ENCODE results near the genes LILRB2, LILRA4 and LENG9.

DNA sequence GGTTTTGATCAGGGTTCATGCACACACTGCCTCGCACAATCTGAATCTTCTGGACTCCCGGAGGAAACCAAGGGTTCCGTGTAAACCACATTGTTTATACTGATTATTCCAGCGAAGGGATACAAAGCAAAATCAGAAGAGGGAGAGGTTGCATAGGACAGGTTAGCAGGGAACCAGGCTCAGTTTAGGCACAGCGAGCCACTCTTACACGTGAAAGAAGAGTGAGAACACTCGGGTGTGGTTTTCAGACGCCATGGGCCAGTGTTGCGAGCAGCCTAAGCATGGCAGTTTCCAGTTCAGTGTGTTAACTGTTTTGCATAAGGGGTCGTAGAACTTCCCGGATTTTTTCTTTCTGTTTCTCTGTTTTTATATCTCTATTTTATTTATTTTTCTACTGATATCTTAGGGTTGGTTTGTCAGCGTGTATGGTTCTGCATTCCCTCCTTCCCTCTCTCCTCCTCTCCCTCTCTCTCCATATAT is 28.6 kb downstream of the ZNF331 start:
- PRO-cap, 5 experiments, result no peak in any of the 5 experiments
- RAMPAGE, long total RNA, 2 experiments, result no peak in any of the 2 experiments
- RRBS, result no CpG with 5 or more reads among the region's 12 CpGs

- PRO-cap, 5 experiments, result no peak in any of the 5 experiments
- RAMPAGE, long total RNA, 2 experiments, result no peak in any of the 2 experiments
- RRBS, result no CpG with 5 or more reads among the region's 10 CpGs
These were observed 40.1 kb downstream of the ZNF331 start for GRCh38 chr19:53578043-53578523.

GRCh38 chr19:53786793-53787077 is 37.4 kb downstream of the NLRP12 start:
- PRO-cap, 5 experiments, result no peak in any of the 5 experiments
- RAMPAGE, long total RNA, 2 experiments, result no peak in any of the 2 experiments
- RRBS, result no CpG with 5 or more reads among the region's 3 CpGs

DNA sequence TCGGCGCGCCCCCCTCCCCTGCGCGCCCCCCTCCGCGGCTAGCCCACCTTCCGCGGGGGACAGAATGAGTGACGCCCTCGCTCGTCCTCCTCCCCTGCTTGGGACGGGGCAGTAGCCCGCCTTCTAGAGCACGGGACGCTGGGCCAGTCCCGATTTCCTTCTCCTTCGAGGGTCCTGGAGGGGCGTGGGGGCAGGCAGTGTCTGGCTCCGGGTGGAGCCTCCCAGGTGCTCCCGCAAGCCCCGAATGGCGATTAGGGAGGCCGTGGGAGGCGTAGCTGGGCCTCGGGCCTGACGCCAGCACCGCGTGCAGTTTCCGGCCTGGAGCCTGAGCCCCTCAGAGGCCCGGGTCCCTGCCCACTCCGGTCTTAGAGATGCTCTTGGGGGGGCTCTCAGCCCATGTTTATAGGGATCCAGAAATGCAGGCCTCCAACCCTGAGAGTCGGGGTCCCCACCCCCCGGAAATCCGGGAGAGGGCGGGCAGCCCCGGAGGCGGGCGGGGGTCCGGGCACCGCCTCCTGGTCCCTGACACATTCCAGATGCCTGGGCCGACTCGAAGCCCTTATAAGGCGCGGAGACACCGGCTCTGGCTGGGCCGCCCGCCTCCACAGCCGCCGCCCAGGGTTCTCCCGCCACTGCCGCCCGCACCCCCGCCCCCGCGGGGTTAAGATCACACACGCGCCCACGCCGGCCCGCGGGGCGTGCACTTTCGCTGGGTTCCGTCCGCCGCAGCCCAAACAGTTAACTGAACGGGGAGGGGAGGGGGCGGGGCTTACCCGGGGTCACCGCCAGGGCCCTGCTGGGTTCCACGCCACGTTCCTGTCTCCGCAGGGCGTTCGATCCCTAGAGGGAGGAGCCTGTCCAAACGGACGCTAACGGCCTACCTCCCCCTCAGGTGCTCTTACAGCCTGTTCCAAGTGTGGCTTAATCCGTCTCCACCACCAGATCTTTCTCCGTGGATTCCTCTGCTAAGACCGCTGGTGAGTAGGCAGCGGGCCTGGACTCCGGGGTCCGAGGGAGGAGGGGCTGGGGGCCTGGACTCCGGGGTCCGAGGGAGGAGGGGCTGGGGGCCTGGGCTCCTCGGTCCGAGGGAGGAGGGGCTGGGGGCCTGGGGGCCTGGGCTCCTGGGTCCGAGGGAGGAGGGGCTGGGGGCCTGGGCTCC is 1.6 kb downstream of the MYADM start:
- PRO-cap, 5 experiments, result peak in 5 of 5 experiments; most common plus-strand start position 827 of the sequence (in 3); most common minus-strand start position 246 of the sequence (in 3)
- RAMPAGE, long total RNA, 2 experiments, result start-site peak on the plus strand in 2 of 2 experiments, centred at positions 810 to 887 of the sequence, 16 to 92 reads per replicate
- RRBS, result 2% methylated on average over 33 of the region's 90 CpGs

GRCh38 chr19:53908475-53908875 is 603 bp upstream of the CACNG7 start:
- PRO-cap, 5 experiments, result no peak in any of the 5 experiments
- RAMPAGE, long total RNA, 2 experiments, result no peak in any of the 2 experiments
- RRBS, result 6% methylated on average over 10 of the region's 28 CpGs

DNA sequence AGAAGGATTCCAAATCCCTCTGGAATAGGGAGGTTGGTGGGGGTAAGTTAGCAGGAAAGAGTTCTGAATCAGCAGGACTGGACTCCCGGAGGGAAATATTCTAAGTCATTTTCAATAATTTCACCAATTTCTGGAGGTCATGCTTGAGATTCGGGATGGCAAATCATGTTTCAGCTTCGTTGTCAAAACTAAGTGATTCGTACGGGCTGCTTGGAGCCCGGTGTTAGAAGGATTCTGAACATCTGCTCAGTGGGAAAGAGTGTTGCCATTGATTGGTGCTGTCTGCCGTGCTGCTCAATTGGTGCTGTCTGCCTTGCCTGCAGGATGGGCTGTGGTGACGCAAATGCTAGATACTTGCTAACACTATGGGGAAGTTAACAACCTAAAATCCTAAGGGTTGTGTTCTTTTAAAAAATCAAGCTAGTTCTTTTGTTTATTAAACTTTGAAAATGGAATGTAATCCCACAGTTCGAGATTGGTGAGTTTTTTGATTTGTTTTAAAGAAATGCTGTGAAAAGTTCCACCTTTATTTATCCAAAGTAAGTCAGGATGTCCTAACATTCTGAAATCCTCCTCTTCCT is 17.3 kb upstream of the CACNG8 start:
- PRO-cap, 5 experiments, result no peak in any of the 5 experiments
- RAMPAGE, long total RNA, 2 experiments, result no peak in any of the 2 experiments
- RRBS, result no CpG with 5 or more reads among the region's 9 CpGs

DNA sequence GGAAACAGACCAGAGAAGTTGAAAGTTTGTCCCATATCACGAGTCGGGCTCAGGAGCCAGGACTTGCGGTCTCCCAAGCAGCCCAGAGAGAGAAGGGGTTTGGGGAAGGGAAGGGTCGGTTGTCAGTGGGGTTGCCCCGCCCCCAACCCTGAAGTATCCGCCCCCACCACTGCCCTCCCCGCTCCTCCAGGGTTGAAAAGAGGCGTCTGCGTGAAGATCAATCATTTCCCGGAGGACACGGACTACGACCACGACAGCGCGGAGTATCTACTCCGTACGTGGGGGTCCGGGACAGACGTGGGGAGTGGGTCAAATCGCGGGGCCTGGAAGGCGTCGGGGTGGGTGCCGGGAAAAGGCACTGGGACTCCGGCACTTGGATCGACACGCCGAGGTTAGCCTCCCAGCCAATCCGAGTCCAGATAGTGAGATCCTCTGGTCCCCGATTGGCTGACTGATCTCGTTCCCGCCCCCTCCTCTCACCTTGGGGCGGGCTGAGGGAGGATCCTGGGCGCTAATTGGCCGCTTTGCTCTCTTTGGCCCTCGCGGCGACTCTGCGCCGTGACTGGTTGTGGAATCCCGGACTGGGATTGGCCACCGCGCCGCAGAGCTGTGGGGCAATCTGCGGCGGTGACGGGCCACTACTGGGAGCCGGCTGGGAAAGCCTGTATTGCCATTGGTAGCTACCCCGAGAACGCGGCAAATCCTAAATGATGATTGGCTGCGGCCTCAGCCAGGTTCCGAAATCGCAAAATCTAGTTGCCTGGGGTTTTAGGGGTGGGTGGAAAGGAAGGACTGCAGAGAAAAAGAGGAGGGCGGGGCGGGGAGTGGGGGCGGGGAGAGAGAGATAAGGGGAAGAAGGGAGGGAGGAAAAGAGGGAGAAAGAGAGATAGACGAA is 13.2 kb upstream of the CACNG6 start:
- PRO-cap, 5 experiments, result peak in 1 of 5 experiments; most common plus-strand start position 225 of the sequence (in 1)
- RAMPAGE, long total RNA, 2 experiments, result no peak in any of the 2 experiments
- RRBS, result 16% methylated on average over 23 of the region's 58 CpGs

DNA sequence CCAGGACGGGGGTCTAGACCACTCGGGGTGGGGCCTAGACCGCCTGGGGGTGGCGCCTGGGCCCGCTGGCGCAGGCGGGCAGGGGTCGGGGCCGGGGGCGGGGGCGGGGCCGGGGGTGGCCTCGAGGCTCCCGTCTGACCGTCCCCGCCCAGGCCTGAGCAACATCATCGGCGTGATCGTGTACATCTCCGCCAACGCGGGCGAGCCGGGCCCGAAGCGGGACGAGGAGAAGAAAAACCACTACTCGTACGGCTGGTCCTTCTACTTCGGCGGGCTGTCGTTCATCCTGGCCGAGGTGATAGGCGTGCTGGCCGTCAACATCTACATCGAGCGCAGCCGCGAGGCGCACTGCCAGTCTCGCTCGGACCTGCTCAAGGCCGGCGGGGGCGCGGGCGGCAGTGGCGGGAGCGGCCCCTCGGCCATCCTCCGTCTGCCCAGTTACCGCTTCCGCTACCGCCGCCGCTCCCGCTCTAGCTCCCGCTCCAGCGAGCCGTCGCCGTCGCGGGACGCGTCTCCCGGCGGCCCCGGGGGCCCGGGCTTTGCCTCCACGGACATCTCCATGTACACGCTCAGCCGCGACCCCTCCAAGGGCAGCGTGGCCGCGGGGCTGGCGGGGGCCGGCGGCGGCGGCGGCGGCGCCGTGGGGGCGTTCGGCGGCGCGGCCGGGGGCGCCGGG is 9.4 kb upstream of the CACNG6 start:
- PRO-cap, 5 experiments, result no peak in any of the 5 experiments
- RAMPAGE, long total RNA, 2 experiments, result no peak in any of the 2 experiments
- RRBS, result 8% methylated on average over 32 of the region's 94 CpGs

DNA sequence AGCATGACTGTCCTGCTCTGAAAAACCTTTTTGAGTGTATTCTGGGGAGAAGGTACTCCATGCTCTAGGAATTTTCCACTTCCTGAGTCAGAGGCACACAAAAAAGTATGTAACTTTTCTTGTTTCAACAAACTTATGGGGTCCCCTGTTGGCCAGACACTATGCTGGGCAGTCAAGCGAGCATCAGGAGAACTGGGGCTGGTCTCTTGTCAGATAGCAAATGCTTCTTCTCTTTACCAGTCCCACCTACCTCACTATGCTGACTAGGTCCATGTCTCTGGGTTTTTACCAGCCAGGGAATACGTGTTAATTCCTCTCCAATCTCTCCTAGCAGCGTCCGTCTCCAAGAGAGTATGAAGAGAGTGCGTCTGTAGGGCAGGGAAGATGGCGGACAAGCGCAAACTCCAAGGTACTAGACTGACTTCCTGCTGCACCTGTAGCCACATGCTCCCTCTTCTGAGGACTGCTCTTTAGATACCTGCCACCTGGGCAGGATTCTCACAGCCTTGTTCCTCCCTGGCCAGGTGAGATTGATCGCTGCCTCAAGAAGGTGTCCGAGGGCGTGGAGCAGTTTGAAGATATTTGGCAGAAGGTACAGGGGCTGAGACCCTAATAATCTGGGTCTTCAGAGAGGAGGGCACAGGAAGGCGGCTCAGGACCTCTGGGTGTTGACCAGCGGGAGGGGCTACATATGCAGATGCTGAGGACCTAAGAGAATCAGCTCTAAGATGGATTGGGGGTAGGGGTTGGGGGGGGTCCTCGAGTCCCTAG is 5.2 kb downstream of the CNOT3 start:
- PRO-cap, 5 experiments, result no peak in any of the 5 experiments
- RAMPAGE, long total RNA, 2 experiments, result no peak in any of the 2 experiments
- RRBS, result no CpG with 5 or more reads among the region's 13 CpGs

- PRO-cap, 5 experiments, result peak in 1 of 5 experiments; most common plus-strand start chr19:54280690 (in 1)
- RAMPAGE, long total RNA, 2 experiments, result no peak in any of the 2 experiments
- RRBS, result no CpG with 5 or more reads among the region's 11 CpGs
These were observed 434 bp downstream of the LILRB2 start for GRCh38 chr19:54280396-54280955.

- PRO-cap, 5 experiments, result no peak in any of the 5 experiments
- RAMPAGE, long total RNA, 2 experiments, result start-site peak on the minus strand in 2 of 2 experiments, at chr19:54281064-54281151 at its widest, 117 to 671 reads per replicate
- RRBS, result no CpG with 5 or more reads among the region's 2 CpGs
These were observed at the start of gene LILRB2 for GRCh38 chr19:54280956-54281187. Gene LILRB2 (minus strand): TSS chr19:54281110.

GRCh38 chr19:54312470-54312882 is 490 bp downstream of the LILRA5 start:
- PRO-cap, 5 experiments, result peak in 1 of 5 experiments; most common plus-strand start chr19:54312744 (in 1)
- RAMPAGE, long total RNA, 2 experiments, result no peak in any of the 2 experiments
- RRBS, result no CpG with 5 or more reads among the region's 7 CpGs

DNA sequence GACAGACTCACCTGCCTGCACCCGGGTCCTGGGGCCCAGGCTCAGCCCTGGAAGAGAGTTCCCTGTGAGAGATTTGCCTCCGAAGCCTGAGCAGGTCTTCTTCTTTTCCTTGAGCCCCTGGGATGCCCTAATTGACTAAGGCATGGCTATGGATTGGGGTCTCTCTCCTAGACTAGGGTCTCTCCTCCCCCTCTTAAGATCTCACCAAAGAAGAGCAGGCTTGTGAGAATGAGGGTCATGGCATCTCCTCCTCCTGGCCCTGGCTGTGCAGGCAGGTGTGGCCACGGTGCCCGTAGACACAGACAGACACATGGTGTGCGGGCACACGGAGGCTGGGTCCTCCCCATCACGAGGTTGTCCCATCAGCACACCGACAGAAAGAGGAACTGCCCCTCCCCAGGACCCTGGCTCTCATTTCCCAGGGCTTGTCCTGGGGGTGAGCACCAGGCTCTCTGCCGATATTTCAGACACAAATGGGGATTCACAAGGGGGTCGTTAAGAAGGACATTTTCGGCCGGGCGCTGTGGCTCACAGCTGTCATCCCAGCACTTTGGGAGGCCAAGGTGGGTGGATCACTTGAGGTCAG is at the start of gene LILRA4:
Gene LILRA4, minus strand, starts transcription at position 308 of the 586 bp plus-strand sequence.
- PRO-cap, 5 experiments, result no peak in any of the 5 experiments
- RAMPAGE, long total RNA, 2 experiments, result no peak in any of the 2 experiments
- RRBS, result no CpG with 5 or more reads among the region's 13 CpGs

DNA sequence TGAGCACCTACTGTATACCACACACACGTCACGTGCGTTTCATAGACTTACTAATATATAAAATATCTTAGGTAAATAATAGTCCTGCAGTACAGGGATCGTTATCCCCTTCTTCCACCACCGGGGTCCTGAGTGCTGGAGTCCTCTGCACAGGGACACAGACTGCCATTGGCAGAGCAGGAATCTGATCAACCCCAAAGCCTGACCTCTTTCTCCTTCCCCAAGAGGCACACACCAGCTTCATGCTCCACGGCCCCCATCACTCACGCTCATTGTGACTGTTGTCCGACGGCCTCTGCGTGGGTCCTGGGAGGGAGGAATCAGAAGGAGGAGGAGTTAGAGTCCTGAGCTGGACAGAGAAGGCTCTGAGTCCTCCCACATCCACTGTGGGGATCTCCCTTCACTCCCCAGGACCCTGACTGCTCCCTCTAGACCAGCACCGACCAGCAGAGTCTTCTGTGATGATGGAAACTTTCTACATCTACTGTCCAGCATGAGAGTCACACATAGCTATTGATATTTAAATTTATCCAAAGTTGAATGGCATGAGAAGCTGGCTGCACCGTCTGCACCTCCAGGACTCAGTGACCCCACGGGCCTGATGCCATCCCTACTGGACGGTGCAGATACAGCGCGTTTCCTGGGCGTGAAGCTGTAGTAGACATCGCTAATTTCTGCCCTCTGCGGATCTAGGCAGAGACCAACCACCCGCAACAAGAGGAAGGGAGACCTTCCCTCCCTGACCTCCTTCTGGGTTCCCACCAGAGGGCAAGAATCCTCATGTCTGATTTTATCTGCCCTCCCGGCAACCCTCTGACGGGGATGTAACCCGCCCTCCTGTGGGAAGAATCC is 7.8 kb downstream of the LAIR1 start:
- PRO-cap, 5 experiments, result no peak in any of the 5 experiments
- RAMPAGE, long total RNA, 2 experiments, result no peak in any of the 2 experiments
- RRBS, result no CpG with 5 or more reads among the region's 23 CpGs

- PRO-cap, 5 experiments, result peak in 1 of 5 experiments; most common plus-strand start chr19:54369954 (in 1)
- RAMPAGE, long total RNA, 2 experiments, result no peak in any of the 2 experiments
- RRBS, result no CpG with 5 or more reads among the region's 19 CpGs
These were observed 5.0 kb upstream of the LAIR1 start for GRCh38 chr19:54369459-54370384.

- PRO-cap, 5 experiments, result no peak in any of the 5 experiments
- RAMPAGE, long total RNA, 2 experiments, result no peak in any of the 2 experiments
- RRBS, result no CpG with 5 or more reads among the region's 47 CpGs
These were observed 6.9 kb downstream of the LENG9 start for GRCh38 chr19:54456460-54457339.

- PRO-cap, 5 experiments, result no peak in any of the 5 experiments
- RAMPAGE, long total RNA, 2 experiments, result no peak in any of the 2 experiments
- RRBS, result no CpG with 5 or more reads among the region's 27 CpGs
These were observed 4.0 kb downstream of the LENG9 start for GRCh38 chr19:54459104-54460441.

GRCh38 chr19:54463489-54464330 is at the start of gene LENG9:
Gene LENG9 (minus strand): TSS chr19:54463778.
- PRO-cap, 5 experiments, result peak in 5 of 5 experiments; most common minus-strand start chr19:54463770 (in 4)
- RAMPAGE, long total RNA, 2 experiments, result no peak in any of the 2 experiments
- RRBS, result 1% methylated on average over 25 of the region's 56 CpGs

DNA sequence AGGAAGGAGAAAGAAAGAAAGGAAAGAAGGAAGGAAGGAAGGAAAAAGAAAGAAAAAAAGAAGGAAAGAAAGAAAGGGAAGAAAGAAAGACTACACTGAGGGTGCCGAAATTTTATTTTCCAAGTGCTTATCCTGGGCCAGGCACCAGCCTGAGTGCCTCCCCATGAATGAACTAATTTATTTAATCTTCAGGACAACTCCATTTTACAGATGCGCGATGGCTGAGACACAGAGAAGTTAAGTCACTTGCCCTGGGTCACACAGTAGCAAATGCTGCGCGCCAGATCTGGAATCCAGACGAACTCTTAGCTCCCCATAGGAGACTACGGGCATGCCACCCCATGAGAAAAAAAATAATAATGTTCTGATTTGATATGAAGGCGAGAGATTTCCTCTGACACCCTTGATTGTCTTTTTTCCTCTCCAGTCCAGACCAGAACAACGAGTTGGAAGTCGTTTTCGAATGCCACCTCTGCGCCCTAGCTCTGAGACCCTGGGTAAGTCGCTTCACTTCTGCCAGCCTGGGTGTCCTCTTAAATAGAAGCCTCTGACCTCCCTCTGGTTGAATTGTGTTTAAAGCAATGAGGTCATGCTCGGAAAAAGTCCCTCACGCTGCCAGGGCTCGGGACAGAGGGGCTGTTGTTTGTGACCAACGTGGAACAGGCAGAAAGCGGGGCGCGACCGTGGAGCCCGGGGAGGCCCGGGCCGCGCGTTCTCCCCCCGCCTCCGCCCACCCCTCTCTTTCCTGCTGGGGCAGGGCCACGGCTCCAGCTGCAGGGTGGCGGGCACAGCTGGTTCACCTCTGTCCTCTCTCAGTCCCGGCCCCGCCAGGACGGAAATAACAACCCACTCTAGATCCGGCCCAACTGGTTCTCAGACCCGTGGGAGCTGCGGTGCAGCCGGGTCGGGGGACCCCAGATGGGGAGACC is 2.3 kb downstream of the CDC42EP5 start:
- PRO-cap, 5 experiments, result no peak in any of the 5 experiments
- RAMPAGE, long total RNA, 2 experiments, result no peak in any of the 2 experiments
- RRBS, result 3% methylated on average over 6 of the region's 38 CpGs

GRCh38 chr19:54593807-54594382 is 463 bp downstream of the LILRA1 start:
- PRO-cap, 5 experiments, result peak in 1 of 5 experiments; most common minus-strand start chr19:54594043 (in 1)
- RAMPAGE, long total RNA, 2 experiments, result no peak in any of the 2 experiments
- RRBS, result no CpG with 5 or more reads among the region's 9 CpGs

Data from liver (tissue), 9 donors.